Epithelial cell of proximal tubule (primary cell): ENCODE measurements around a stretch of chr11.

- RAMPAGE, long total RNA, result no peak
- RRBS, result 71% methylated on average over 3 of the region's 28 CpGs
These were observed 54.4 kb upstream of the MUC5AC start for GRCh38 chr11:1103176-1103900.

GRCh38 chr11:1150713-1151471 lies 6.9 kb upstream of the MUC5AC start:
- RAMPAGE, long total RNA, result no peak
- RRBS, result no CpG with 5 or more reads among the region's 28 CpGs

- RAMPAGE, long total RNA, result no peak
- RRBS, result 10% methylated on average over 11 of the region's 25 CpGs
These were observed 1.5 kb downstream of the BRSK2 start for GRCh38 chr11:1391070-1391742.

DNA sequence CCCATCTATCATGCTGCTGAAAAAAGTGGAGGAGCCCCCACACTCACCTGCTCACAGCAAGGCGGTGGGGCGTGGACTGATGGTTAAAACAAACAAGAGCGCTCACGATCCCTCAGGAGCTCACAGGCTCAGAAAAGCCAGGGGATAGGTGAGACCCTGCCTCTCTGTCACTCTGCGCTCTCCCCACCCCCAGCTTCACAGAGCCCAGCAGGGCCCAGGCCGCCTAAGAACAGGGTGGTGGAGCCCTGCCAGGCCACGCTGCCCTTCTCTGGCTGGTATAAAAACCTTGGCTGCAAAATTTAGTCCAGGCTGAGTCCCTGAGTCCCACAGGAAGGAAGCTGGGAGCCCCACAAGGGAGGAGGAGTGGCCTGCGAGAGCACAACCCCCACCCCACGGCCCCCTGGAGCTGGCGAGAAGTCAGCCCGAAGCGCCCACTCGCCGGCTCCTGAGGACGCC lies 21.1 kb upstream of the MOB2 start:
- RAMPAGE, long total RNA, result no peak
- RRBS, result 80% methylated on average over 2 of the region's 15 CpGs

DNA sequence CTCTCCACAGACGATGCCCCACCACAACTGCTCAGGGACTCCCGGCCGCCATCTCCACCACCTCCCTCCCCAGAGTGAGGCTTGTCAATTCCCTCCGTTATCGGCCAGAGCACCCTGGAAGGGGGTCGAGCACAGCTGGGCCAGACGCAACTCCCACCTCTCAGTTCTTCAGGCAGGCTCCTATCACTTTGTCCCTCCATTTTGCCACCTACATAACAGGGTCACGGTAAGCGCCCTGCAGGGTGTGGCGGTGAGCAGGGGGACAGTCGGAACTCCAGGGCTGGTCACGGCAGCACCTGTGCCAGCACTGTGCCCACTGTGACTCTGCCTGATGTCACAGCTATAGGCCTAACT lies 31.1 kb upstream of the MOB2 start:
- RAMPAGE, long total RNA, result no peak
- RRBS, result no CpG with 5 or more reads among the region's 12 CpGs

DNA sequence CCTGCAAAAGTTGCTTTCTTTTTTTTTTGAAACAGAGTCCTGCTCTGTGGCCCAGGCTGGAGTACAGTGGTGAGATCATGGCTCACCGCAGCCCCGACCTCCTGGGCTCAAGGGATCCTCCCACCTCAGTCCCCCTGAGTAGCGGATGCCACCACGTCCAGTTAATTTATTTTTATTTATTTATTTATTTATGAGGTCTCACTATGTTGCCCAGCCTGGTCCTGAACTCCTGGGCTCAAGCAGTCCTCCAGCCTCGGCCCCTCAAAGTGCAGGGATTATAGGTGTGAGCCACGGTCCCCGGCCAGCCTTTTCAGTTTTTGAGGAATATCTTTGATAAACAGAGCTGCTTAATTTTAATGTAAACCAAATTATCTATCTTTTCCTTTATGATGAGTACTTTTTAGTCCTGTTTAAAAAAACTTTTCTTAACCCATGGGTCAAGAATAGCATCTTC lies 35.6 kb upstream of the MOB2 start:
- RAMPAGE, long total RNA, result no peak
- RRBS, result no CpG with 5 or more reads among the region's 7 CpGs

GRCh38 chr11:1585000-1585261 lies 152 bp downstream of the KRTAP5-1 start:
- RAMPAGE, long total RNA, result no peak
- RRBS, result 34% methylated on average over 1 of the region's 7 CpGs

- RAMPAGE, long total RNA, result no peak
- RRBS, result no CpG with 5 or more reads among the region's 7 CpGs
These were observed 4.1 kb upstream of the KRTAP5-1 start for GRCh38 chr11:1589082-1589644.

GRCh38 chr11:1619444-1619939 lies 2.4 kb downstream of the KRTAP5-4 start:
- RAMPAGE, long total RNA, result no peak
- RRBS, result no CpG with 5 or more reads among the region's 11 CpGs

GRCh38 chr11:1669511-1670288 lies 27.3 kb upstream of the KRTAP5-6 start:
- RAMPAGE, long total RNA, result no peak
- RRBS, result no CpG with 5 or more reads among the region's 22 CpGs

- RAMPAGE, long total RNA, result no peak
- RRBS, result 79% methylated on average over 11 of the region's 19 CpGs
These were observed 6.4 kb upstream of the IFITM10 start for GRCh38 chr11:1756807-1757216.

- RAMPAGE, long total RNA, result no peak
- RRBS, result no CpG with 5 or more reads among the region's 24 CpGs
These were observed 5.9 kb downstream of the CTSD start for GRCh38 chr11:1757601-1758507.

DNA sequence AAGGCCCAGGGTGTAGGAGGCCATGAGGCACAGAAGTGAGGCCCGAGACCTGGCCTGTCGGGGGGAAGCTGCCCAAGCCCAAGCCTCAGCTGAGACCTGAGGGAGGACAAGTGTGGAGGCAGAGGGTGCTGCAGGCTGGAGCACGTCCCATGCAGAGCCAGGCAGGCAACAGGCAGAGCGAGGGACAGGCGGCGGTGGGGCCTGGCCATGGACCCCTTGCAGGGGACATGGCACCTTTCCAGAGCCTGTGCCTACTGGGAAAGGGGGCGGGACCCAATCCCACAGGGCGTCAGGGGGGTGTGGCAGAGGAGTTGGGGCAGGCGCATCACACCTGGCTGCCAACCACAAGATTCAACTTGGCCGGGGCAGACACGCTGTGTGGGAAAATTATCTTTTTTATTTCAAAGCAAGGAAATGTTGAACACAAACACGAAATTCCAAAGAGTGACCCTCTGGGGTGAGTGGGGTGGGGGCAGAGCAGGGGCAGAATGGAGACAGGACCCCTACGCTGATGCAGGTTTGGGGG lies 4.4 kb downstream of the TNNI2 start:
- RAMPAGE, long total RNA, result no peak
- RRBS, result no CpG with 5 or more reads among the region's 13 CpGs

DNA sequence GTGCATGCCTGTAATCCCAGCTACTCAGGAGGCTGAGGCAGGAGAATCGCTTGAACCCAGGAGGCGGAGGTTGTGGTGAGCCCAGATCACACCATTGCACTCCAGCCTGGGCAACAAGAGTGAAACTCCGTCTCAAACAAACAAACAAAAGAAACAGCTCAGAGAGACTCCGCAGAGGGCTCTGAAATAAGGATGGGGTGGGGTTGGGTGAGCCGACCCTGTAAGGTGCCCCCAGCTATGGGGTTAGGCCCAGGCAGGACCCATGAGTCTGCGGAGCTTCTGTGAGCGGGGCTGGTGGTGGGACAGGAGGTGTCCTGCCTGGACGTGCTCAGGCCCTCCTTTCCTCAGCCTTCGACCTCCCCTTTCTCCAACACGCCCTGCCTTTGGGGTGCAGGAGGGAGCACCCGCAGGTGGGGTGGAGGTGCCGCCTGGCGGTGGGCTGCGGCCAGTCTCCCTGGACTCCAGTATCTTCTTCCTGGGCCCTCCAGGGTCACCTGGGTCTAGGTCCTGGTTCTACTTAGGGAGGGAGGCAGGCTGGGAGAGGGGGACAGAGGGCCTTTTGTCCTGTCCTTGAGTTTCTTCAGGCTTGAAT lies 12.4 kb downstream of the PRR33 start:
- RAMPAGE, long total RNA, result no peak
- RRBS, result no CpG with 5 or more reads among the region's 14 CpGs

GRCh38 chr11:1881738-1882143 lies 10.0 kb downstream of the PRR33 start:
- RAMPAGE, long total RNA, result no peak
- RRBS, result 75% methylated on average over 4 of the region's 20 CpGs

DNA sequence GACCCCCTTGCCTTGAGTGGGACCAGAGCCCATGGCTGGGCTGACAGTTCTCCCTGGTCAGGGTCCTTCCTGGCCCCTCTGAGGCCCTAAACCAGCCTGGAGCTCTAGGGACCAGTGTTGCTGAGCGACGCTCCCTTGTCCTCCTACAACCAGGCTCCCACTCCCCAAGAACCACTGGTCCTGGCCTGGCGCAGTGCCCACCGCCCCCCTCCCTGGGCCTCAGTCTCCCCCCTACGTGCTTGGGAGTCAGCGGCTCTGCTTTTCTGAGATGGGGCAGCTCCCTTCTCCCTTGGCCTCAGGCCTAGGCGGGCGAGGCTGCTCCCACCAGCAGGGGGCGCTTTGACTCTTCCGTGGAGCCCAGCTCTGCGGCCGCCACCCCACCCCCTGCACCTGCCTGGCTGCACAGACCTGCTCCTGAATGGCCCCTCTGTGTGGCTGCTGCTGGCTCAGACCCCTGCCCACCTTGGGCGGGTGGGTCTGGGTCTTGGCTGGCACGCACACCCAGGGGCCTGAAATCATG lies 9.3 kb downstream of the PRR33 start:
- RAMPAGE, long total RNA, result no peak
- RRBS, result no CpG with 5 or more reads among the region's 14 CpGs

DNA sequence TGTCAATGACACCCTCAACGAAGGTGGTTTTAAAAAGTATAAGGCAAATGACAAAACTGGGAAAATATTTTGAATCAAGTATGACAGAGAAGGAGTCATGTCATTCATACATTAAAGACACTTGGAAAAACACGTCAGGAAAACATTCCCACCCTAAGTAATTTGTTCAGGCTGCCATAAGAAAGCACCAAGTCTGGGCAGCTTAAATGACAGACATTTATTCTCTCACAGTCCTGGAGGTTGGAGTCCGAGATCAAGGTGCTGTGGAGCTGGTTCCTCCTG lies 6.5 kb upstream of the MRPL23 start:
- RAMPAGE, long total RNA, result no peak
- RRBS, result no CpG with 5 or more reads among the region's 3 CpGs

DNA sequence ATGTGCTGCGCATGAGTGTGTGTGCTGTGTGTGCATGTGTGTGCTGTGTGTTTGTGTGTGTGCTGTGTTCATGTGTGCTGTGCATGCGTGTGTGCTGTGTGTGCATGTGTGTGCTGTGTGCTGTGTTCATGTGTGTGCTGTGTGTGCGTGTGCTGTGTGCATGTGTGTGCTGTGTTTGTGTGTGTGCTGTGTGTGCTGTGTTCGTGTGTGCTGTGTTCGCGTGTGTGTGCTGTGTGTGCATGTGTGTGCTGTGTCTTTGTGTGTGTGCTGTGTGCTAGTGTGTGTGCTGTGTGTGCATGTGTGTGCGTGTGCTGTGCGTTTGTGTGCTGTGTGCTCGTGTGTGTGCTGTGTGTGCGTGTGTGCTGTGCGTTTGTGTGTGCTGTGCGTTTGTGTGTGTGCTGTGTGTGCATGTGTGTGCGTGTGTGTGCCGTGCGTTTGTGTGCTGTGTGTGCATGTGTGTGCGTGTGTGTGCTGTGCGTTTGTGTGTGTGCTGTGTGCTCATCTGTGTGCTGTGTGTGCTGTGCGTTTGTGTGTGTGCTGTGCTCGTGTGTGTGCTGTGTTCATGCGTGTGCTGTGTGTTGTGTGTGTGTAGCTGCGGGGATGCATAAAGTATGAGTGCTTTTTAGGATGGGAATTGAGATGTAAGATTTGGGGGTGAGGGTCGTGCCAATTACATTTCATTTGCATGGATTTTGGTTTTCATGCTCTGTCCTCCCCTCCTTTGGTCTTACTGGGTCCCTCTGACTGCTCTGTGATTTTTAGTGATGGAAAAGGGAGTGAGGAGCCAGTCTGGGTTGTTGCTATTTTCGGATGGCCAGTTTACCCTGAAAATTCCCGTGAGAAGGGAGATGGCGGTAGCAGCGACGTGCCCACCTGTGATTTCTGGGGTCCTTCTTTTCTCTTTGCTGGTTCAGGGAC lies 7.4 kb downstream of the IGF2 start:
- RAMPAGE, long total RNA, result no peak
- RRBS, result no CpG with 5 or more reads among the region's 27 CpGs

- RAMPAGE, long total RNA, result no peak
- RRBS, result no CpG with 5 or more reads among the region's 6 CpGs
These were observed 5.2 kb downstream of the IGF2 start for GRCh38 chr11:2133949-2134335.

DNA sequence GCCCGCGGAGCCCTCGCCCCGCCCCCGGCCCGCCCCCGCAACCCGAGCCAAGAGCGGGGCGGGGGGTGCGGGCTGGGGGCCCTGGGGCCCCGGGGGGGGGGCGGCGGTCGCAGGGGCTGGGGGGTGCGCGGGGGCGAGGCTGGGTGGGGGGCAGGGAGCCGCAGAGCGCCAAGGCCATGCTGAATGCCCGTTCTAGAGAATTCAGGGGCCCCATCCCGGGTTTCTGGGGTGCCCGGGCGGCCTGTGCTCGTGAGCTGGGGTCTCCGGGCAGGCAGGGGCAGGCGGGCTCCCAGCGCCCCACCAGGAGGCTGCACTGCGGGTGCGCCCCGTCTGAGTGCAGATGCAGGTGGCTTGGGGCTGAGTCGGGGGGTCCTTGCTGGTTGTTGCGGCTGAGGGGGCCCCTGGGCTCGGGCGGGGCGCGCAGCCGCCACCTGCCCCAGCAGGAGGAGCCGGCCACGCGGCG lies 328 bp upstream of the IGF2 start:
- RAMPAGE, long total RNA, result no peak
- RRBS, result 2% methylated on average over 16 of the region's 42 CpGs